ENCODE measurements around a stretch of chr12.

DNA sequence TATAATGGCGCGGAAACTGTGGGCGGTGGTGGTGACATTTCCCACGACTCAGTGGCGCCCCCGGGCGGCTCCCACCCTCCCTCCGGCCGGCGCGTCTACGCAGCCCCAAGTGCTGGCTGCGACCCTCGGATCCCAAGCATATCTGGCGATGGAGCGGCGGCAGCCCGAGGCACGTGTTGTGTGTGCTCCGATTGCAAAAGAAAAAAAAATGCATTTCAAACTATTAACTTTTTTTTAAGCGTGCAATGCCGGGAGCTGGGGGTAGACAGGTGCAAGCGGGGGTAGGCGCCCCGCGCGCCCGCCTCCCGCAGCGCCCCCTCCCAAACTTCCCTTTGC lies 664 bp upstream of the CUX2 start:
- PRO-cap, result no peak

DNA sequence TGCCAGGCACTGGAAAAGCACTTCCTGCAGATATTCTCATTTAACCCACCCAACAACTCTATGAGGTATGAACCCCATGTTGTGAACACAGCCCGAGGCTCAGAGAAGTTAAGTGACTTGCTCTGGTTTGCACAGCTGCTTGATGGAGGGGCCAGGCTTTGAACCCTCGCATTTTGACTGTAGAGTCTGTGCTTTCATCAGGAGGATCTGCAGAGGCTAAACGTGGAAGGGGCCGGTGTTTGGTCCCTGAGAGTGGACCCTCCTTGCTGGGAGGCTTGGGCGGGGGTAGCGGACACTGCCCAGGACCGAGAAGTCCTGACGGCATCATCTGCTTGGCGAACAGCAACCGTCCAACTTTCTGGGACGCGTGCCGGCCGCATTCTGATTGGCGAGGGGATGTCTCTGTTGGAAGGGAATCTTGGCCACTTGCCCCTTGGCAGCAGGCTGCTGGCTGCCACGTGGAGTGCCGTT lies 132.6 kb downstream of the CUX2 start:
- PRO-cap, result no peak

DNA sequence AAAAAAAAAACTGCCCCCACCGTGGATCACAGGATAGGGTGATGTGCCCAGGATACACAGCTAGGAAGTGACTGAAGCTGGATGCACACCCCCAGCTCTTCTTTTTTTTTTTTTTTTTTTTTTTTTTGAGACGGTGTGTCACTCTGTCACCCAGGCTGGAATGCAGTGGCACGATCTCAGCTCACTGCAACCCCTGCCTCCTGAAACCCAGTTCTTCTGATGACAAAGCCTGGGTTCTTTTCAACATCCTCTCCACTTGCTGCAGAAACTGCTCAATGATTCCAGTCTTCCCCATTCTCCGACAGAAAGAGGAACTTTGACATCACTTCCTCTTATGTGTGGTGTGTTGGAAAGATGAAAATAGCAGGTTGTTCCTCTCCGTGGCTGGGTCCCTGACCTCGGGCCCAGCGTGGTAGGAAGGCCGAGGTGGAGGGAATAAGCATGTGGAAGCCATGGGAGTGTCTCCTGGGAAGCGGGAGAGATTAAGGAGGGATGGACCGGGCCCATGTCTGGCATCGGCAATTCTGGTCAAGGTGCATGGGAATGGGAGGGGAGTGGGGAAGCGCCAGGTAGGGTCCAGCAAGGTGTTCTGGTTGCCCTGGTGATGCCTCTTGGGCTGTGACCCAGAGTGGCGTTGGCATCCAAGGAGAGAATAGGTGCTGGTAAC lies 136.6 kb downstream of the CUX2 start:
- PRO-cap, result no peak

- PRO-cap, result no peak
Observed at GRCh38 chr12:111404505-111405204, 1.1 kb upstream of the SH2B3 start.

GRCh38 chr12:111409236-111409599 lies 3.5 kb downstream of the SH2B3 start:
- PRO-cap, result no peak

DNA sequence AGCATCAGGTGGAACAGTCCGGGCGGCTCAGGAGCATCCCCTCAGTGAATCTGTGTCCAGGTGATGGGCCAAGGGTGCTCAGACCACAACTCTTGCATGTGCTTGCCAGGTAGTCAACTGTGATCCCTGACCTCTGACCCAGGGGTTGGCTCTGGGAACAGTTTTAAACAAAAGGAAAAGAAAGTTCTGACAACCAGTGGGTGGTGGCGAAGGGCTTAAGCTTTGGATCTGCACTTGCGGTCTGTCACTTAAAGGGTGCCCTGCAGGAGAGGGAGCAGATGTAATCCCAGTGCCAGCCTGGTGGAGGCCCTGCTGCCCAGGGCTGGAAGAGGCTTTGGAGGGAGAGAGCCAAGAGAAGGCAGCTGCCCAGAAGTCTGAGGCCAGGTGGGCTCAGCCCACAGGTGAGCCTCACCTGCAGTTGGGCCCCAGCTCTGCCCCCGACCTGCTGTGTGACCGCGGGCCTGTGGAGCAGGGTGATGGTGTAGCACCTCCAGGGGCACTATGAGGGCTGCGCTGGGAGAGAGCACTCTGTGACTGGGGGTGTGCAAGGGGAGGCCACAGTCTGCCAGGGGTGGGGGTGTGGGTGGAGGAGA lies 19.1 kb downstream of the SH2B3 start:
- PRO-cap, result no peak

- PRO-cap, result no peak
Observed at GRCh38 chr12:111425463-111426274, 19.9 kb downstream of the SH2B3 start.

DNA sequence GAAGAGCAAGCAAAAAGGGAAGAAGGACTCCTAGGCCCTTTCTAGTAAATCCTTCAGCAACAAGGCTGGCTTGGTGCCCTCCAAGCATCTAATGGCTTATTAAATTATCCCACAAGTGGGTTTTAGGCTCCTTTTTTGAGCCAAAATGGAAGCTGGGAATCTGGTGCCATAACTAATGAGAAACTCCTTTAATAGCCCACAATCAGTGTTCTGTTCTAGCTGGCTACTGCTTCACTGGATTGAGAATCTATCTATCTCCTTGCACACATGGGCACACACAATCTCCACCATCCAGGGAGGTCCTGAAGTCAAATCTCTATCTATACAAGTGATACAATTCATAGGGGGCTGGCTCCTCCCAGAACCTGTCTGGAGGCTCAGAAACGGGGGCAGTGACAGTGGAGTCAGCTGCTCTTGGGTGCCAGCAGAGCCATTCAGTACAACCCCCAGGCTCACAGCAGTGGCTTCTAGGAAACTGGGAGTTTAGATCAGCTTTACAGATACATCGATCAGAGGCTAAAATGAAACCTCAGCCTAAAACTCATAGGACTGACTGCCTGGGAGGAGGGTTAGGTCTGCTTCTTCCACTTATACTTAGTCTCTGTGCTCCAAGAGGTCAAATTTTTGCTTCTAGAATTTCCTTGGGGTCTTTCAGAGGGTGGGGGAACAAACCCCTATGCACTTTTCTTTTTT lies 43.7 kb downstream of the SH2B3 start:
- PRO-cap, result no peak

DNA sequence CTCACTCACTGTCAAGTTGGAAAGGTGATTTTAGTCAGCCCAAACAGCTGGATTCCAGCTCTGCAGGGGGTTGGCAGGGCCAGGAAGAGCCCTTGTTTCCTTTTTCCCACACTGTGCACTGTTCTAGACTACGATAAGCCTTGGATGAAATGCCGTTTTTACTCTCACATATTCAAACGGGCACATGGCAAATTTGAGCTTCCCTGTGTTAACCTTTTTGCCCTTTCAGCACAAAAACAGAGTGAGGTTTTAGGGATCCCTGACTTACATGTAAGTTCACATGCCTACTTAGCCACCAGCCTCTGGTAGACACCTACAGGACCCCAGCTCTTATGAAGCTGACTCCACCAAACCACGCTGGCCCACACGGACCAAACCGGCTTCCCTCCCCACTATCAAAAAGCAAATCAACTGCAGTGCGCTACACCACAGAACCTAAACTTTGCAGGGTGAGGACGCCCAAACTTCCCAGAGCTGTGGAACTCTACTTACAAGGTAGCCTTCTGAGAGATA lies 48.9 kb downstream of the SH2B3 start:
- PRO-cap, result no peak

- PRO-cap, result no peak
Observed at GRCh38 chr12:111488110-111488909, 82.6 kb downstream of the SH2B3 start.

DNA sequence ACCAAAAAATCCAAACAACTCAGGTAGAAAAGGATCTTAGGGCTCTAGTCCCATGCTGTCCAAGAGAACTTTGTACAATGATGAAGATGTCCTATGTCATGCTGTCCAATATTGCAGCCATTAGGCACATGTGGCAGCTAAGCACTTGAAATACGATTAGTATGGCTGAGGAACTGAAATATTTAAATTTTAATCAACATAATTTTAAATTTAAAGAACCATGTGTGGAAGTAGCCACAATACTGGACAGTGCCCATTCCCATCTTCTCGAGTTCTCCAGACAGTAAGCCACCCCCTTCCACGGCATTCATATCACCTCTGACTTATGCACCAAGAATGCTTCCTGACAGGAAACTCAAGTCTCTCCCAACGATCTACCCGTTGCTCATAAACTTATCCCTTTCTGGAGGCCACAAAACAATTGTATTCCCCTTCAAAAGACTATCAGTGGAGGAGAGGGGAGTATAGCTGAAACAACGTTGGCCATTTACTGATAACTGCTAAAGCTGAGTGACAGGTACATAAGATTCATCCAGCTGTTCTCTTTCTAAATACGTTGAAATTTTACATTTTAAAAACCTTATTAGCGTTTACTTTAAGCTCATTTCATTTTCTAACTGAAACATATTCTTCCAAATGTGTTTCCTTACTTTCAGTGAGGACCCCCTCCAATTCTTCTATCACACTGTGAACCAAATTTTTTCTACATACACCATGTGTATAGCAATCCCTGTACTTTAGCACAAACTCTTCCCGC lies 29.1 kb downstream of the ATXN2 start:
- PRO-cap, result no peak

DNA sequence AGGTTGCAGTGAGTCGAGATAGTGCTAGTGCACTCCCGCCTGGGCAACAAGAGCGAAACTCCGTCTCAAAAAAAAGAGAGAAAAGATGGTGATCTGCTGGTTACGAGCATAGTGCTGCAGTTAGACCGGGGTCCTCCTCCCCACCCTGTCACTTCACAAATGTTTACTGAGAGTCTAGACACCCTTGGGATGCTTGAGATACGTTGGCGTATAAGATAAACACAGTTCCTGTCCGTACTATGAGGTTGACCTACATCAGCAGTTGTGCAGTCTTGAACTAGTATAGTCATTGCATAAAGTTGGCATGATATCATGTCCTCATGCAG lies 760 bp downstream of the ACAD10 start:
- PRO-cap, result no peak

- PRO-cap, result no peak
Observed at GRCh38 chr12:111791137-111791615, 24.4 kb downstream of the ALDH2 start.

- PRO-cap, result no peak
Observed at GRCh38 chr12:111867986-111868760, 26.1 kb downstream of the MAPKAPK5 start.

GRCh38 chr12:111888661-111889048 lies 46.6 kb downstream of the MAPKAPK5 start:
- PRO-cap, result no peak

- PRO-cap, result no peak
Observed at GRCh38 chr12:112021861-112022995, 9.0 kb downstream of the ERP29 start.

DNA sequence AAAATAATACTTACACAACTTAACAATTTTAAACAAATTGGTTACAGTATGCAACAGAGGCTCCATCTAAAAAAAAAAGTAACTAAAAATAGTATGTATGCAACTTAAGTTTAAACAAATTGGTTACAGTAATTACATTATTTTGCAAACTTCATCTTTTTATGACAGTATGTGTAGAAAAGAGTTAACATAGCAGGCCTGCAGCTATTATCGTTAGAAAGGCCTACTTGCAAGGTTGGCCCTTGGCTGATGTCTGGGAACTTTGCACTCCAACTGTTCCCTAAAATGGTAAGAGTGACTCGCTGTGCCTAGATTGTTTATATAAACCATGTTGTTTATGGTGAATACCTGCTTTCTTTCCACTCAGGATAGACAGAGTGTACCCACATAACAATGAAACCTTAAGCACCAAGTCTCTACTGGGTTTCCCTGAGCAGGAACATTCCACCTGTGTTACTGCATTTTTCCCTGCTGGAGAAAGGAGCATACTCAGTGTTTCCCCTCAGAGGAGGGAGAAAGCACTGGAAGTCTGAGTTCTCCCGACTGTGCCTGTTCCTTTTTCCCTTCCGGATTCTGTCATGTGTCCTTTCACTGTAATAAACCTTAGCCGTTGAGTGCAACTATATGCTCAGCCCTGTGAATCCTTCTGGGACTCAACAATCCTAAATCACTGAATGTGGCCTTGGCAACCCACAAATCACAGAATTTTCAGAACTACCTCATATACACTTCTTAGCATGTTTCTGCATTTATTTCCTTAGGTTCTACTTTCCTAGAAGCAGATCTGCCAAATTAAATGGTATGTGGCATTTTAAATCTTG lies 32.8 kb downstream of the ERP29 start:
- PRO-cap, result no peak

DNA sequence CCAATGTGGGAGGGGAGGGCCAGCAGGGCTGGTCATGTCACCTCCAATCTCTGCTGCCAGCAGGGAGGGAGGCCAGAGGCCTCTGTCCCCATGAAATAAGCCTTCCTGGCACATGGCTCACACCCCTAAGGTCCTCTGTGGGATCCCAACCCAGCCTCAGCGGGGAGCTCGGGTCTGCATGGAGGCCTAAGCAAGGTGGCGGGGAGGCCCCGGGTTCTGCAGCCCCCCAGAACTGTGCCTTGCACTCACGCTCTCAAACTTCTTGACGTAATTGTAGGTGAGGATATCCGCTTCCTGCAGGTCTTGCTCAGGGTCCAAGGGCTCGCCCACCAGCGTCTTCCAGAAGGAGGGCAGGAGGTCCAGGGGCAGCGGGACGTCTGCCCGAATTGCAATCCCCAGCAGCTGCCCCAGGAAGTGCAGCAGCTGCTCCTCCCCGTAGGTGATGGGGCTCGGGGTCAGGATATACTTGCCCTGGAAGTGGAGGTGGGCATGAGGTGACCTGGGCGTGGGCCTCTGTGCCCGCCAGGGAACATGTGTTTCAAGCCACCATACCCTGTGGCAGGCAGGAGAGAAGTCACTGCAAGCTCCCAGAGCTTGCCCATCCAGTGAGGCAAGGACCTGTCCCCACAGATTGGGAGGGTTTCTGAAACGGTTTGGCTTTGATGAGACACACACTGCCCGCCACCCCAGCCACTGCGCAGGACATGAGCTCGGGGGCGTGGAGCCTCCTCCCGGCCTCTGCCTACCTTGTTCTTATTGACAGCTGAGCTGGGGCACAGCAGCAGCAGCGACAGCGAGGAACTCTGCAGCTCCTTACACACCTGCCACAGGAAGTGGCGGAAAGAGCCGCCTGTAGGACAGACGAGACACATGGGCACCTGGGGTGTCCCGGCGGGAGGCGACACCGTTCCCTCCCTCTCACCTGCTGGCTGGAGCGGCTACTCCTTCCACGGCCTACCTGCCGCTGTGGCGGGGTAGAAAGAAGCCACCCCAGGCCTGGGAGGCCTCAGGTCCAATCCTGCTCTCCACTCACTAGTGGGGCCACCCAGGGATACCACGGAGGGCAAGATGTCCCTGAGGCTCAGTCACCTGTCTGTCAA lies 42.1 kb downstream of the TRAFD1 start:
- PRO-cap, result no peak

DNA sequence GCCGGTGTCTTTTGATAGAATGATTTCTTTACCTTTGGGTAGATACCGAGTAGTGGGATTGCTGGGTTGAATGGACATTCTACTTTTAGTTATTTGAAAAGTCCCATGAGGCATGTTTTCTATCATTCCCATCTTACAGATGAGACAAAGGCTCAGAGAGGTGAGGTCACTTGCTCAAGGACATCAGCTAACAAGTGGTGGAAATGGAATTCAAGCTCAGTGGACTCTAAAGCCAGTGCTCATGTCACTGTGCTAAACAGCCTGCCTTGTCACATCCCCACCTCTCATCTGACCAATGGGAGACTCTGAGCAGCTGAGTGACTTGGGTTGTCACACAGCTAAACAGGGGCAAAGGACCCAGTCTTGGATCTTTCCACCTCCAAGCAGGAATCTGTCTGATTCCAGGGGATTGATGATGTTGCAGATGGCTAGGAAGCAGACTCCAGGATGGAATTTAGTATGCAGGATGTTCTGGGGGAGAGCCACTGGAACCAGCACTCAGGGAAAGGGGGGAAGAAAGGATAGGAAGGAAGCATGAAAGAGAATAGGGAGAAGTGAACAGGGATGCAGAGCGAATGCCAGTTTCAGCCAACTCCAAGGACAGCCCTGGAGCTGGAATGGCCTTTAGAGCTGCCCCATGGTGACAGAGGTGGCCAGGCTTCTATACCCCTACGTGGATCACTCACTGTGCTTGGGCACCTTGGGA lies 11.8 kb downstream of the OAS1 start:
- PRO-cap, result no peak

DNA sequence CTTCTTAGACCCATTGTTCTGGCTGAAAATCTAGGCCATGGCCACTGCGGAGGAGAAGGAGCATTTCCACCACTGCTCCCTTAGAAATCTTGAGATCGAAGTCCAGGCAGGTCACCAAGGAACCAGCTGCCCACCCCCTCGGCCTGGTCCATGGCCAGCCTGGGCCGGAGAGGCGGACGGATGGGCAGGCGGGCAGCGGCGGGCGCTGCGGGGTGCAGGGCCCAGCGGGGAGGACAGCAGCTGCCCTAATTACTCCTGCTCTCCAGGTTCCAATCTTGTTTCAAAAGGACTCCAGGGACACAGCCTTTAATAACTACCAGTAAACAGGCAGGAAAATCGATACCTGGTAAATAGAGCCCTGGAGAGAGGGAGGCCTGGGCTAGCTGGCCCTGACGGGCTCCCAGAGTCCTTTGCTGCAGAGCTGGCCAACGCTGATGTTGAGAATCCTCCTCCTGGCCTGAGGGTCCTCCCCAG lies 15.1 kb downstream of the DTX1 start:
- PRO-cap, result no peak

Measured in tibial artery (tissue), 1 donor.